Kidney epithelial cell (primary cell): ENCODE results near the gene KLKB1.

DNA sequence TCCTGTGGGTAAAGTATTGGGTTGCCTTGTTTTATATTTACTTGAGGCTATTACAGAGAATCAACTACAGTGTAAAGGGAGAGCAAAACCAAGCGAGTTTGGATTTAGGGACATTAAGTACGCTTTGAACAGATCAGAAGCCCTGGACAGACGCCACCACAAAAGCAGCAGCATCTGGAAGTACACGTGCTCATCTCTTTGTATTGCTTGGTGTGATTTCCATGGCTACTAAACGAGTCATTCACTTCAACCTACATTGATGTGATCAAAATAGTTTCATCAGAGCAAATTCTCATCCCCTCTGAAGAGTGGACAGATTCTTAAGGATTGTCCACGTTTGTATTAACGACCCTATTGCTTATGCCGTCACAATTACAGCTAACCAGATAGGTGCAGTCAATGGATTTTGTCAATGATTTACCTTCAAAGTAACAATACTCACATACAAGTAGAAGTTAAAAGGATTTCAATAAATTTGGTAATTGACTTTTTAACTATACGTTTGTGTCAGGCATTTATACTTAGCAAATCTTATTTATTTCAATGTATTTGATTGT, 85.0 kb downstream of the SORBS2 start:
- RAMPAGE, long total RNA: no peak
- RRBS: no CpG with 5 or more reads among the region's 9 CpGs

DNA sequence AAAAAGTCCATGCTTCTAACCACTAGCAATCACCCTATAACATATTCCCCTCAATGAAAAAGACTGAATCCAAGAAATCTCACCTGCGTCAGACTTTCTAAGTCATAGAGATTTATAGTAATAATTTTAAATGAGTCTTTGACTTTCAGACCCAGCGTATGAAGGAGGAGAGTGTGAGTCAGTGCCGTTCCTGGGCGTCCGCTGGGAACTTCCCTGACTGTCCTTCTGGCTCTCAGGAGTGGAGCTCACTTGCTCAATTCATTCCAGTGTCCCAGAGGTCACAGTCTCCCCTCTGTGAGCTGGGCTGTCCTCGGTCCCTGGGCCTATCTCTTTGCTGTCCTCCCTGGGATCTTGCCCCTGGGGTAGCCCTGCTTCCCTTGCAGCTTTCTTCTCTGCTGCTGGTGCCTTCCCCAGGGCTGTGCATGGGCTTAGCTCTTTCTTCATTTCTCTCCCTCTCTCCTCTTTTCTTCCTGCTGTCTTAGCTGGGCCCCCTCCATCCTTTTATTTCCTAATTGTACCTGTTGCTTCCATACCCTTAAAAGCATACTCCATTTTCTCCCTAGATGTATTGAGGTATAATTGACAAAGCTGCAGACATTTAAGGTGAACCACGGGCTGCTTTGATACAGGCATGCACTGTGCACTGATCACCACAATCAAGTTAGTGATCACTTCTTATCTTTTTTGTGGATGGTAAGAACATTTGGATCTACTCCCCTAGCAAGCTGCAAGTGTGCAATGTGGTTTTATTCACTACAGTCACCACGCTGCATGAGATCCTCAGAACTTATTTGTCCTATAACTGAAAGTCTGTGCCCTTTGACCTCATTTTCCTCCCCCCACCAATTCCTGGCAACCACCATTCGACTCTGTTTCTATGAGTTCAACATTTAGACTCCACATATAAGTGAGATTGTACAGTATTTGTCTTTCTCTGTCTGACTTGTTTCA, 11.5 kb downstream of the SORBS2 start:
- RAMPAGE, long total RNA: no peak
- RRBS: no CpG with 5 or more reads among the region's 9 CpGs

DNA sequence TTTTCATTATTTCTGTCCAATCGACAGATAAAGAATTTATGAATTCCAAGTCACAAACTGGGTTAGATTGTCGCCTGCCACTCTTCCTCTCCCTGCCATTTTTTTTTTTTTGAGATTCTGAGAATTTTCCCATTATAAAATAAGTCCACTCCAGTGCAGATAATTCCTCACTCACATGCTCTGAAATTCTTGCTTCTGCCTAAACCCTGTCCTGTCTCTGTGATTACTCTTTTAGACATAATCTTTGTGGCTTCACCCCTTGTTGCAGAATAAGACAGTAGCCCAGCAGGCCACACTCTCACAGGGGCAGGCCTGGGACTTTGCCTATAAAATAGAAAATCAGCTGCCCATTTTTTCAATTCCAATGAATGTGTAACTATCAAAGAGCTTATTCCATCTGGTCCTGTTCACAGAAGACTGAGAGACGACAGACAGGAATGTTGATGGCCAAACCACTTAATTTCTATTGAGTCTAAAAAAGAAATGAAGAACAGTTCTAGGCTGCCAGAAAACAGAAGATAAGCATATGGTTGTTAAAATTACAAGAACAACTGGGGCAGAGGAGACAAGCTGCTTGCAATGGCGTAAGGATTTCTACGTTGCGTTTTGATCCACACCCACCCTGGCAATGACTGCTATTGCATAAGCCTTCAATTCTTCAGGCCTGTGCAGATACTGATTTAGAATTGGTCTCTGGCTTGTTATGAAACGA, 37.5 kb upstream of the SORBS2 start:
- RAMPAGE, long total RNA: no peak
- RRBS: no CpG with 5 or more reads among the region's 7 CpGs

DNA sequence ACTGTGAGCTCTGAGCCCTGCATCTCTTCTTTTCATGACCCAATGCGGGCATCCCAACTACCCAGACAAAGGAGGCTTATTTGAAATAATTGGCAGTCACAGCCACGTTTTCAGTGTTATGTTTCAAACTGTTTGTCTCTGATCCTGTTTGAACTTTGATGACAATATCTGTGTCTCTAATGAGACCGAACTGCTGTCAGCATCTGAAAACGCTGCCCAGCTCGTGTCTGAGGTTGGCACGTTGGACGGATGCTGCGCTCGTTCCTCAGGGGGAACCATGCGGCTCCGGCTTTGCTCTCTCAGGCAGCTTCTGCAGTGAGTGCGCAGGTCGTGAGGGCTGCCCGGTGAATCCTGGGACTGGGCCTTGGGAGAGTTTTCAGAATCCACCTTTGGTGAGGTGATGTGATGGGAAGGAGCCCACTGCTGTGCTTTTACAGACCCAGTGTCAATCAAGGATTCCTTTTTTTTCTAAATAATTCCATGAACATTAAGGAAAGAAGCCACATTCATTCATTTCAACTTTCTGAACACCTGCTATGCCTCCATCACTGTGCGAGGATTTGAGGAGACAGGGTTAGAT, 58.4 kb upstream of the SORBS2 start:
- RAMPAGE, long total RNA: no peak
- RRBS: 97% methylated on average over 4 of the region's 15 CpGs

GRCh38 chr4:185902647-185903258, 90.8 kb upstream of the SORBS2 start:
- RAMPAGE, long total RNA: no peak
- RRBS: no CpG with 5 or more reads among the region's 5 CpGs

DNA sequence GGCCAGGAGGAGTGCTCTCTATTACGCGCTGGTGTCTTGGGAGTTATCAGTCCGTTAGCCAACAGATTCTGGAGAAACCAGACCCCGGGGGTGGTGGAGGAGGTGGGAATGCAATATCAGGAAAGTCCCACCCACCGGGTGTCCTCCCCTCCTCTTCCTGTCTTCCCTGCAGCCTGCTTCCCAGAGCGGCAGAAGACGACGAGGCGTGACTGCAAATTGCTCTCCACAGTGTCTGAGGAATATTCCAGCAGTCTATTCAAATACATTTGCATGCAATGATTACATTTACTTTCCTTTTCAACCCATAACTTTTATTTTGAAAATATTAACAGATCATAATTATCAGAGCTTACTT, 17.8 kb upstream of the TLR3 start:
- RAMPAGE, long total RNA: no peak
- RRBS: no CpG with 5 or more reads among the region's 9 CpGs

GRCh38 chr4:186190380-186190885, 934 bp upstream of the CYP4V2 start:
- RAMPAGE, long total RNA: no peak
- RRBS: 1% methylated on average over 4 of the region's 16 CpGs

DNA sequence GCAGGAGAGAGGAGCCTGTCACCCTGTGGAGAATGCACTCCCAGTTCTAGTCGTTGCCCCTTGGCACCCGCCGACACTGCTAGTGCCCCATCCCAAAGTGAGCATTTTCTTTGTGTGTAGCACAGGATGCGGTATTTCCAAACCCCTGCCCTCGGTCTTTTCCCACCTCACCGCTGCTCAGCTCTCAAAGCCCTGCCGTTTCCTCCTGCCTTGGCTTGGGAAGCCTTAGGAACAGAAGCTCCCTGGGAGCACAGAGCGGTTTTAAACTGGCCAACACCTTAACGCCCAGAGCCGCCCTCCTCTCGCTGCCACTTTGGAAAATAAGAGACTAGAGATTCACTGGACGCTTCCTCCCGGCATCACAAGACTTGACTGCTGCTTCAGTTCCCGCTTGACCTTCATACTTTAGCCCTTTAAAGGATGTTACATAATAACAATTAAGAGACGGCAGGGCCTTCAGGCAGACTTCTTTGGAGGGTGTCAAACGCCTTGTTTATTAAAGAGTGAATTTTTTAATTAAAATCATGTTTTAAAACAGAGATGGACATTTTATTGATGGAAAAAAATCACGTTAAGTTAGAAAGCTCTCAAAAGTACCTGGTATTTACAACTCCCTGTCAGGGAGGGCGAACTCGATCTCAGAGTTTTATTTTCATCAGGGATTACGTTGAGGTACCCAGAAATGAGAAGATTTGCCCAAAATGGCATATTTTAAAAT, 924 bp downstream of the CYP4V2 start:
- RAMPAGE, long total RNA: no peak
- RRBS: no CpG with 5 or more reads among the region's 20 CpGs

GRCh38 chr4:186227115-186227648, at the start of gene KLKB1:
TSS of gene KLKB1 (plus strand) at chr4:186227507.
- RAMPAGE, long total RNA: no peak
- RRBS: no CpG with 5 or more reads among the region's 6 CpGs

DNA sequence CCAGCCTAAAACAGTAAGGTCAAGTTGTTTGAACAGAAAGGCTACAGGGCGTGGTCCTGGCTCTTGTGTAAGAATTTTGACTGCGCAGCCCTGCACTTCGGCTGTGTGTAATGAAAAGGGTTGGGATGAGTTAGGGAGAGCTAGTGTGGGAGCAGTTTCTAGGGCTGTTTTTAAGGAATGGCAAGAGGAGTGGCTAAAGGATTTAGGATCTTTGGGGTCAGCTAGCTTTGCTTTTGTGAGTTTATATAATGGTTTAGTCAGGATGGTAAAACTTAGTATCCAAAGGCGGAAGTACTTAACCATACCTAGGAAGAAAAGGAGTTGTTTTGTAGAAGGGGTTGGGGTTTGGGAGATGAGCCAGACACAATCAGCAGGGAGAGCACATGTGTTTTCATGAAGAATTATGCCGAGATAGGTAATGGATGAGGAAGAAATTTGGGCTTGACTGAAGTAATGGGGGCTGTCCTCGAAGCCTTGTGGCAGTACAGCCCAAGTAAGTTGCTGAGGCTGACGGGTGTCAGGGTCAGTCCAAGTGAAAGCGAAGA, 16.8 kb downstream of the KLKB1 start:
- RAMPAGE, long total RNA: no peak
- RRBS: no CpG with 5 or more reads among the region's 8 CpGs

DNA sequence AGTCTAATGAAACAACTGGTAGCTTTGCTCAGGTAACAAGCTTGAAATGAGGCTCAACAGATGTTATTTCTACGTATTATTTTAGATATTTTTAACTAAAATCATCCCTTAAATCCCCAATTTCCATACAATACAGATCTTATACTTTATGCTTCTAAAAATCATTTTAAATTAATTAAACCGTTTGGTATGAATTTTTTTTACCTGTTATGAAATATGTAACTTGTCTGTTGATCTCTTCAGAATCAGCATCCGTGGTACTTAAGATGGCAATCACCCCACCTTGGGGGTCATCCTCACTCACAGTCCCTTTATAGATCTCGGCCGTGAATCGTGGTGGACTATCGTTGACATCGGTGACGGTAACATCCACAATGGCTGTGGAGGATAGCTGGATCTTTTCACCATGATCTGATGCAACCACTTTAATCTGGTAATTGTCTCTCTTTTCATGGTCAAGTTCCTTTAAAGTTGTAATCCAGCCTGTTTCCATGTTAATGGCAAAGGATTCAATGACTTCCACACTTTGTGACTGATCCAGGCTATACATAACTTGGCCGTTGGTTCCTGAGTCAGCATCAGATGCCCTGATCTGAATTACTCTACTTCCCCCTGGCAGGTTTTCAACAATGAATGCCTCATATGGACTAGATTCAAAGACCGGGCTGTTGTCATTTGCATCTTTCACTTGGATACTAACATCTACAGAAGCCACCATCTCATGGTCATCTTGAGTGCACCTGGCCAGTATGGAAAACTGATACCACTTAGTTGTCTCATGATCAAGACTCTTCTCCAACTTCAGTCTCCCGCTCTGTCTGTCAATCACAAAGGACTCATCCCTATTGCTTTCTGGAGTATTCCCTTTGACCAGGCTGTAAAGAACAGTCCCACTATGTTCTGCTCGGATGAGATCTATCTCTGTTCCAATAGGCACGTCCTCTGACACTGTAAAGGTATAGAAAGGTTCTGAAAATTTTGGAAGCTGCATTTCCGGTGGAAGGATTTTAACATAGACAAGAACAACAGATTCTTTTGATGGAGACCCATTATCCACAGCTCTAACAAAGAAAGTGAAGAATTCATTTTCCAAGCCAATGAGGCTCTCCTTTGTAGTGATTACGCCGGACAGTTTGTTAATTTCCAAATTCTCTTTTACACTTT, 62.5 kb upstream of the MTNR1A start:
- RAMPAGE, long total RNA: no peak
- RRBS: no CpG with 5 or more reads among the region's 17 CpGs

GRCh38 chr4:186638377-186638967, 83.1 kb upstream of the MTNR1A start:
- RAMPAGE, long total RNA: no peak
- RRBS: no CpG with 5 or more reads among the region's 9 CpGs

DNA sequence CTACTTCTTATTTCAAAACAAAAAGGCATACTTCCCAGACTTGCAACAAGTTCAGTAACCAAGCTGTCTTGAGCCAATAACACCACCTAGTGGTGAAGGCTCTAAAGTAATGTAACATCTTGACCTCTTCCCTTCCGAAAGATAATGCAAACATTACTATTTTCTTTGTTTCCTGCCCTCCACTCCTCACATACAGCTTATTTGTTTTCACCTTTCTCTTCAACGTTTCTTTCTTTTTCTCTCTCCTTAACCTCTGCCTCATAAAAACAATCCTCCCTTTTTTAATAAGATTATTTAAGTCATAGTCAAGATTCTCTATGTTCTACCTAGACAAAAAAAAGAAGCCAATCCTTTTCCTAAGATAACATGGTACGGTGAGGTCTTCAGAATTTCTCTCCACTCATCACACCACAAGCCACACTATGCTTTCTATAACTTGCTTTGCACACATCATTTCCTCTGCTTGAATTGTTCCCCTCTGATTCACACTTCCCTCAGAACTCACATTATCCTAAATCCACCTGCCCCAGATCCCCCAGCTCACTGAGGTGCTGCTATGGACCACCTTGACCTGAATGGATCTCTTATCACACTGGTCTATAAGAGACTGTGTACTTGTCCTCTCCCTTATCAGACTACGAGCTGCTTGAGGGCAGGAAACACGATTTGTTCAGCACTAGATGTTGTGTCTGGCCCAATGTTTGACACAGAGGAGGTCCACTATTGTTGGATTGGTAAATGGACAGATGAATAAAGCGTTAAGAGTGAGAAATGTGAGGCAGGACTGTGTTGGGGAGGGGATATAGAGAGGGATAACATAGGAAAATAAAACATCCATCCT, 3.4 kb downstream of the FAT1 start:
- RAMPAGE, long total RNA: no peak
- RRBS: no CpG with 5 or more reads among the region's 6 CpGs

GRCh38 chr4:186851975-186852616, 128.4 kb upstream of the FAT1 start:
- RAMPAGE, long total RNA: no peak
- RRBS: no CpG with 5 or more reads among the region's 5 CpGs

- RAMPAGE, long total RNA: no peak
- RRBS: no CpG with 5 or more reads among the region's 7 CpGs
These were observed 222.5 kb upstream of the FAT1 start for GRCh38 chr4:186946097-186946535.

DNA sequence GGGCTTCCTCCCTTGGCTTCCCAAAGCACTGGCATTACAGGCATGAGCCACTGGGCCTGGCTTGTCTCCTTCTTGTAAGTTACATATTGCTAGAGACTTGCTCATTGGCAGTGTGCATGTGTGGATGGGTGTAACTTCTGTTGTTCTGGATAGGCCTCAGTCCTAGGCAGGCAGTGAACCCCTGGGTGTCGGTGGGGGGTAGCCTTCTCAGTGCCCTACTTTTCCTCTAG, 517.7 kb downstream of the TRIML1 start:
- RAMPAGE, long total RNA: no peak
- RRBS: no CpG with 5 or more reads among the region's 1 CpG

DNA sequence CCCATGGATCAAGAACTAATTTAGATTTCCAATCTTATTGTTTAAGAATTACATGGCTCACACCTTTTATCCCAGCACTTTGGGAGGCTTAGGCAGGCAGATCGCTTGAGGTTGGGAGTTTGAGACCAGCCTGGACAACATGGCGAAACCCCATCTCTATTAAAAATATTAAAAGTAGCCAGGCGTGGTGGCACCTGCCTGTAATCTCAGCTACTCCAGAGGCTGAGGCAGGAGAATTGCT, 865.2 kb downstream of the TRIML1 start:
- RAMPAGE, long total RNA: no peak
- RRBS: no CpG with 5 or more reads among the region's 3 CpGs